Anterior vena cava (tissue), 1 donor: ENCODE measurements around the genes SCRN1 and ZNRF2.

DNA sequence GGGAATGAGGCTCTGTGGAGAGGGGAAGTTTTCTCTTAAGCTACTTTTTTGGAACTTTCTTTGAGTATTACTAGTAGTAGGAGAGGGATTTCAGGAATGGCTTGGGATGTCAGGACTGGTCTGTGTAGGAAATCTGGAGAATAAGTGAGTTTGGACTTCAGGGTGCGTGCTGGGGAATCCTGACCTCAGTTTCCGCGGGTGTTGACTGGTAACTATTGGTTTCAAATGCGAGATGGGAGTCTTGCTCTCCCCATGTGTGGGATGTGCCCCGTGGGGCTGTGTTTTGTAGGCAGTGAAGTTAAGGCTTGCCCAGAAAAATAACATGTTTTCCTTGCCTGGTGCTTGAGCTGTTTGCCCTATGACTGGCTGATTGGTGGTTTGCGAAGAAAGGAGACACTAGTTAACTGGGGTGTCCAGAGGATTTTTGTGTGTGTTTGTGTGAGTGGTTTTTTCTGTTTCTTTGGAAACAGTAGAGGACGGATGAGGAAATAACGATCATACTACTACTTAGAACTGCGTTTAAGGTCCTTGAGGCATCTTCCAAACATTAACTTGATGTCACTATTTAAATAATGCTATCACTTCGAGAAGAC, 61.9 kb downstream of the CREB5 start:
- PRO-cap = no peak

GRCh38 chr7:28621501-28621897, 209.2 kb downstream of the CREB5 start:
- PRO-cap = no peak

DNA sequence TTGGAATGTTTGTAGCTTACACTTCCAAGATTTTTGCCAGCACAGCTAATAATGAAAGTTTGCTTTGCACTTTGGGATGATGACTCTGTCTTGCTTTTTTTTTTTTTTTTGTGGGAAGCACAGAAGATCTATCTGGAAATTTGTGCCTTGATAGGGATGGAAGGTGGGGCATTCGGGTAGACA, 225.6 kb downstream of the TRIL start:
- PRO-cap = no peak

- PRO-cap = no peak
Observed at GRCh38 chr7:28986120-28987210, 28.3 kb upstream of the TRIL start.

DNA sequence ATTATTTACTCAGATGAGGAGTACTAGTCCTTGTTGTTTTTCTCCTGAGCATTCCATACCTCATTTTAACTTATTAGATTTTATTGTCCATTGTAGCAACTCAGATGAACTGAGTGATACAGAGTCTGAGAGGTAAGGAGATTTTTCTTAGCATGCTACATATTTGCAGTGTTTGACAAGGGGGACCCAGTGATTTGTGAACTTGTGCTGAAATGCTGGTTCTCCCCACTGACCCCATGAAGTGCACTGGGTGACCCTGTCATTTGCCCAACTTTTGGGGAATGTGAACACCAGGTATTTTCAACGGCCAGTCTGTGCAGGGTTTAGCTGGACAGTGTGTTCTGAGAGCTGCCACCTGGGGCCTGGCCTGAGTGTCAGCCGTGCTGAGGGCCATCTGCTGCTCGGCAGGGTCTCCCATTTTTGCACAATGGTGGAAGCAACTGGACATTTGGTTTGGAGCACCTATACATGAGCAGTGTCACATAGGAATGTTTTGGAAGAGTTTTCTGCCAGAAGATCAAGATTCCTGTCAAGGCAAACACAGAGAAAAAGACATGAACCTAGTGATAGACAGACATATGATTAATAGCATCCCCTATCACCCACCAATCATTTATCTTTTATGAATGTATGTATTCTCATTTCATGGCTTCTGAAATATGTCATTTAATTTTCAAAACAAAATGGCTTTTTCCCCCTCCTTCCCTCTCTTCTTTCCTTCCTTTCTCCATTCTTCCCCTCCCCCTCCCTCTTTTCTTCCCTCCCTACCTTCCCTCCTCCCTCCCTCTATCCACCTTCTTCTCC, 5.2 kb downstream of the CHN2 start:
- PRO-cap = no peak

DNA sequence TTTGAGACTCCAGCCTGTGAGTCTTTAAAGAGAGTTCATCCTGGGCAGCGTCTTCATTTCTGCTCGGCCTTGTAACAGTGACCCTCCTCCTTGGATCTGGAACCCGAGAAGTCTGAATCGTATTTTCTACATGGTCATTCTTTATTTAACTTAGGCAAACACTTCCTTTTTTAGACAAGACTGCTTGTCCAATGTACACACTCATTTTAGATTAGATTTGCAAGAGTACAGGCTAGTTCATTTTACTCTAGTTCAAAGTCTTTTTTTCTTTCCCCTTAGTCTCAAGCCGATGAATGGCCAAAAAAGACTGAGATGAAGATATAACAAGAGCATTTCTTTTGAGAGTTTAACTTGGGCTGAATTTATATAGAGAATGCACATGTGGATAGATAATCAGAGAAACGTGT, 133.5 kb downstream of the CHN2 start:
- PRO-cap = unidirectional peak, minus-strand start at position 98 of the sequence

DNA sequence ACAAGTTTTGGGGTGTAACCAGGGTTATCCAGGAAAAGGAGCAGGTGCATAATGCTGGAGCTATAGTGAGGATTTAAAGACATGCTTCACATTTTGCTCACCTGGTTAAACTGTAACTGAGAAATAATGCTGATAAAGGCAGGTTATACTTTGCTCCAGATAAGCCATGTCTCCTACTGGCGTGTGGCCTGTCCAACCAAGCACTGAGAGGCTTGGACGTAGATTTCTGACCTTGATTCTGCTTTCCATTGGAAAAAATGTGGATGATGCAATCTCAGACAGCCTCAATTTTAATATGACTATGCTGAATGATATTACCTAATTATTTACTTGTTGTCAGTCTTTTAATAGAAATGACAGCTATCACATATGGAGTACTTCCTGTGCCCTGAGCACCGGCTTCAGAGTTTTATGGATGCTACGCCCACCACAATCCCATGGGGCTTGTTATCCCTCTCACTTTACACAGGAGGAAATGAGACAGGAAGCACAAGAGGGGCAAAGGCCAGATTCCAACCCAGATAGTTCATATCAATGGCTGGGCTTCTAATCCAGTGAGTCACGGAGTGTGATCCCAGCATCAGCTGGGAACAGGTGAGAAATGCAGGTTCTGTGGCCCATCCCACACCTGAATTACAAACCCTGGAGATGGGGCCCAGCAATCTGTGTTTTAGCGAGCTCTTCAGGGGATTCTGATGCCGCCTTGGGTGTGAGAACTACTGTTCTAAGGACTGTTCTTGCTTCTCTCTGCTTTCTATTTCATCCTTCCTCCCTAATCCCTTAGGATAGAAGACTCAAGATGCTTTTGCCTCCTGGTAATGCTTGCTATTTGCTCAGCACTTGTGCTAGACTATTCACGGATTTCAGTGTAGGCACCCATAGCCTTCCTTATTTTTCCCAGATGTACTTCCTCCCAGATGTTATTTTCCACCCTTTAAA, 181.6 kb downstream of the CHN2 start:
- PRO-cap = no peak

- PRO-cap = no peak
Observed at GRCh38 chr7:29468149-29468672, 95.4 kb upstream of the PRR15 start.

DNA sequence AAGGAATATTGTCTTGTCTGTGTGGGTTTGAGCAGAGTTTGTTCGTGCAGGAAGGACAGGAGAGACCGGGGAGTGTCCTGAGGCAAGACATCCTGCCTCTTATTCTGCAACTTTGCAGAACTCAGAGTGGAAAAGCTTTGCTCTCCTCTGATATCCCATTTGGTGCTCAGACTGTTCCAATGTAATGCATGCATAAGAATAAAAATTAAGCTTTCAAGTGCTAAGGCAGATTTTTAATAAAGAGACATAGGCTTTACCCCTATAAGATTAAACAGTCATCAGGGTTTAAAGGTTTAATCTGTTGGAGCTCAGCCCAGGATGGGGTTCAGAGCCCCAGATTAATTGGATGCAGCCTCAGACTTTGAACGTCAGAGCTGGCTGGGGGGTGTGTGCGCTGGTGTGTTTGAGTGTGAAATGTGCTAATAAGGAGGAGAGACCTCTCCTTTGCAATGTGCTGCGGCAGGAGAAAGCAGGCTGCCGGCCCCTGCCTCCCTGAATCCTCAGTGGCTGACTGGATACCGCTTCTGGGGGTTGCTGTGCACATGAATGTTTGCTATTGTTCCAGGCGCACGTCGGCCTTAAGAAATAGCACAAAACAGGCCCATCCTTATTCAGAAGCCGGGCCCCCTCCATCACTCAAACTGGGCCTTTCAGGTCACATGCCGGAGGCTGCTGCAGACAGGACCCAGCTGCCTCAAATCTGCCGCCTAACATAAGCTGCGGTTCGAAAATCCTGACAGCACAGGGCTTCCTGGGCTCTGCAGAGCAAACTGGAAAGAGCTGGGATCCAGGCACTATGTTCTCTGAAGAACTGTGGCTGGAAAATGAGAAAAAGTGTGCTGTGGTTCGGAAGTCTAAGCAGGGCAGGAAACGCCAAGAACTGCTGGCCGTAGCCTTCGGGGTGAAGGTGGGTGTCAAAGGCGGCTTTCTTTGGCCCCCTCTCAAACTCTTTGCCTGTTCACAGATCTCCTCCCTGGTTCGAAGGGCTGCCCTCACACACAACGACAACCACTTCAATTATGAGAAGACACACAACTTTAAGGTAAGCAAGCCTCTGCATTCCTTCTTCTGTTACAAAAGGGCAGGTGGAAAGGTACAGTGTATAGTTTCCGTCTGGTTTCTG, 84.0 kb upstream of the PRR15 start:
- PRO-cap = no peak

DNA sequence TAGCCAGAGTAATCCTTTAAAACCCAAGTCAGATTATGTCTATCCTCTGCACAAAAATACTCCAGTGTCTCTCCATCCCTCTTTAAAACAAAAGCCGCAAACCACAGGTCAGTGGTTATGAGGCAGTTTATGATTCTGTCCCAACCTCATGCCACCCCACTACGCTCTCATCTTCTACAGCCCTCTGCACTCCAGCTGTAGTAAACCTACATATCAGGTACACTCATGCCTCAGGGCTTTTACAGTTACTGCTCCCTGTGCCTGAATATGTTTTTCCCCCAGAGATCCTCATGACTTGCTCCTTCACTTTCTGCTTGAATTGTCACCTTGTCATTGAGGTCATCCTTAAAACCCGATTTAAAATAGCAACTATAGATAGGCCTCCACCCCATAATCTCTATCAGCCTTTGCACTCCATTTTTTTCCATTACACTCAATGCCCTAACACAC, 113.7 kb downstream of the PRR15 start:
- PRO-cap = no peak

- PRO-cap = no peak
Observed at GRCh38 chr7:29915367-29916149, 74.0 kb downstream of the SCRN1 start.

GRCh38 chr7:29955403-29955900, 34.1 kb downstream of the SCRN1 start:
- PRO-cap = no peak

- PRO-cap = bidirectional peak, plus-strand start at chr7:29989951, minus-strand start at chr7:29989801
Observed at GRCh38 chr7:29989583-29990347, at the start of gene SCRN1. Gene SCRN1, minus strand, starts transcription at chr7:29989801.

- PRO-cap = no peak
Observed at GRCh38 chr7:30162638-30163221, 27.9 kb downstream of the MTURN start.

DNA sequence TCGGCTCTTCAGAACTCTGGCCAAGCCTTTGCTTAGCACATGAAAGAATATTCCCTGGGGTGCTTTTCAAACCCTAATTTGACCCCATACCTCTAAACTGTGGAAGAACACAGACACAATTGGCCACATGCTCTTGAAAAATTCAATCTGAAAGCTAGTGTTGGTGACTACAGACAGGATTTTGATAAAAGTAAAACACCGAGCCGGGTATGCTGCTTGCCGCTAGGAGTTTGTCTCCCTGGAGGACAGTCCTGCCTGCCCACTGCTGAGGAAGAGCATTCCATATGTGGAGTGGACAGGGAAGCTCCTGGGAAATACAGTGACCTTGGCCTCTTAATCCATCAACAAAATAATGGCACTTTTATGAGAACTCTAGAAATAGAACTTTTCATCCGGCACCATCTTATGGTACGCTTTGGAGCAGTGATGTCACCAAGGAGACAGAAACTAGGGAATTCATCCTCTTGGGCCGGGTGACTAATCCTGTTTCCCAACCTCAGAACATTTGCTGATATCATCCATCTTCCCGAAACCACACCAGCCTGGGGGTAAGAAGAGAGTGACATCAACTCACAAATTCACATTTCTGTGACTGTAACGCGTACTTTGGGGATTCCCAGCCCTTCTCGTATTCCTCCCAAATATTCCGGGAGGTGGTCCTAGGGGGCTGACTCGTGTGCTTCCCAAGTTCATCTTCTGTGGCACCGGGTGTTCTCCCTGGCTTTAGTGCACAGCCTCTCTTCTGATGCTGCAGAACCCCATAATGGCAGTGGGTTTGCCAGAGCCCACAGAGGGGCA, 34.3 kb downstream of the MTURN start:
- PRO-cap = no peak

GRCh38 chr7:30179004-30179447, 44.2 kb downstream of the MTURN start:
- PRO-cap = no peak

DNA sequence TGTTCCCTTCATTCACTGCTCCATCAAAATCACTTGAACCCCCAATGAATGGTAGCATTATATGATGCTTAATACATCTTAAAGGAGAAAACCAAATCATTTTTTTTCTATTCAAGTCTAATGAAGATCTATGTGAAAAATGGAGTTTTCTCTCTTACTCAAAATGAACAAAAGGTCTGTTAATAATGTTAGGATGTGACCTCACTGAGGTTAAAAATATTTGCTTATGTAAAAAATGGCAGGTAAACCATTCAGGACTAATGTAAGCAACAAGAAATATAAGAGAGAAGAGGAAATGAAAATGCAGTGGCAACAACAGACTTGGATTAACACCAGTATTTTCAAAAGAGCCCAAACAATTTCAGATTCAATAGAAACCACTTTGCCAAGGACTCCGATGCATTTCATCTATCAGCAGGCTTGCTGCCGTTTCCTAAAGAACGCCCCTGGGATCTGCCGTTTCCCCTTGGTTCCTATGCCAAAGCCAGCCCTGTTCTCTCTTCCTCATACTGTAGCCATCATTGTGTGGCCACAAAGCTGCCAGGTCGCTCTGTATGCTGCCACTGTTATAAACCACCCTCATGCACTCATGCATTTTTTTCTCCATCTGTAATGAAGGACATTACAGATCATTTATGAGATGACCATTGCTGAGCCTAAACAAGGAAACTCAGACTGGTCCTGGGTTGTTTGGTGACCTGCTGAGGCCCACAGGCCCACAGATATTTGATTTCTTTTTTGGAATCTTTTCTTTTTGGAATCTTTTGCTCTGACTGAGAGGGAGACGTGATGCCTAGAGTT, 66.5 kb downstream of the MTURN start:
- PRO-cap = no peak

DNA sequence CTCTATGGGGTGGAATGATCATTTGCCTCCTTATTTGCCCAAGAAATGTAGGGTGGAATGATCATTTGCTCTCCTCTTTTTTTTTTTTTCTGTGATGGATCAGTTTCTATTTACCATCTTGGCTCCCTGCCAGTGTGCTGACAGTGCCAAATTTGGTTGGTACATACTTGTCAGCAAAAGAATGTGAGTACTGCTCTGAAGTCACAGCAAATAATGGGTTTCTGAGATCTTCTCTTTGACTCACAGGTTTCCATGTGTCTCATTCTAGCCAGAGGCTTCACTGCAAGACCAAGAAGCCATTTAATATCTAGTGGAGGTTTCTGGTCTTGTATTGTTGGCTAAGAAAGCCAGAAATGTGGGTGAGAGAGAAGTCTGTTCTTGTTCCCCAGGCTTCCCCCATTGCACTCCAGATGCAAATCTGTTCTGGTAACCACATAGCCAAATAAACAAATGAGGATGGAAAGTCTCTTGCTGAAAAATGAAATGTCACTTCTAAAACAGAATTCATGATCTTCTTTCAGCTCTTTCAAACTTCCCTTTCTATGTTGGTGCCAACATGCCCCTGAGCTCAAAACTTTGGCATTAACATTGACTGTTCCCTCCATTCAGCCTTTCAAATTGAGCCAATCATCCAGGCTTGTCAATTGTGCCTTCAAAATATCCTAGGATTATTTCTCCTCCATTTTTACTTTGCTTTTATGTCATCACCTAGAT, 45.3 kb upstream of the ZNRF2 start:
- PRO-cap = no peak

DNA sequence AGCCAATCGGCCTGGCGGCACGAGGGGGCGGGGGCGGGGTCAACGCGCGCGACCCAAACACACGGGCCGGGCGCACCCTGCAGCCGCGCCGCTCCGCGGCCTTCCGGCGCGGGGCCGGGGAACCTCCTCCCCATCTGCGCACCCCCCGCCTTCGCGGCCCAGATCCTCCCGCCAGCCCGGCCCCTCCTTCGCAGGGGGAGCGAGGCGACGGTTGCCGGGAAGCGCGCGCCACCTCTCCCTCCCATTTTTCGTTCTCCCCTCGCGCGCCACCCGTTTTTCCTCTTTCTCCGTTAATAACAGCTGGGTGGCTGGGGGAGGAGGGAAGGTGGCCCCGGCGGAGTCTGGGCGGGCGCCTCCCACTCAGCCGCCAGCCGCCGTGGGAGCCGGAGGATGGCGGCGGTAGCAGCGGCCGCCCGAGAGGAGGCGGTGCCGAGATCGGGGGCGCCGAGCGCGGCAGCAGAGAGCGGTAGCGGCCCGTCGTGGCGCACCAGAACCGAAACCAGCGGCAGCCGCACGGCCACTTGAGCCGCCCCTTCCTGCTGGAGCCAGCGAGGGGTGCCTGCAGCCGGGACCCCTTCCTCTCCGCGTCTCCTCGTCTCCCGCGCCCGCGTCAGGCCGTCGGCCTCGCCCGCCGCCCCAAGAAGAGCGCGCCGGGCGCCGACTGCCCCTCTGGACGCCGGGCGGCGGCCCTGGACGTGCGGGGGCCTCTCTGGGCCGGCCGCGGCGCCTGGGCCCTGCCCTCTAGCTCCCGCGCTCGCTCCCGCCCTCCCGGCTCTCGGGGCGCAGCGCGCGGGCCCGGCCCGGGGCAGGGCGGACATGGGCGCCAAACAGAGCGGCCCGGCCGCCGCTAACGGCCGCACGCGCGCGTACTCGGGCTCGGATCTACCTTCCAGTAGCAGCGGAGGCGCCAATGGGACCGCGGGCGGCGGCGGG, at the start of gene ZNRF2:
ZNRF2 (plus strand) TSS at position 56 of the 933 bp plus-strand sequence.
- PRO-cap = unidirectional peak, plus-strand start at position 56 of the sequence; bidirectional peak, plus-strand start at position 244 of the sequence, minus-strand start at position 136 of the sequence; unidirectional peak, plus-strand start at position 490 of the sequence

GRCh38 chr7:30371817-30372662, 87.6 kb downstream of the ZNRF2 start:
- PRO-cap = no peak